ENCODE measurements around a stretch of chr7.

DNA sequence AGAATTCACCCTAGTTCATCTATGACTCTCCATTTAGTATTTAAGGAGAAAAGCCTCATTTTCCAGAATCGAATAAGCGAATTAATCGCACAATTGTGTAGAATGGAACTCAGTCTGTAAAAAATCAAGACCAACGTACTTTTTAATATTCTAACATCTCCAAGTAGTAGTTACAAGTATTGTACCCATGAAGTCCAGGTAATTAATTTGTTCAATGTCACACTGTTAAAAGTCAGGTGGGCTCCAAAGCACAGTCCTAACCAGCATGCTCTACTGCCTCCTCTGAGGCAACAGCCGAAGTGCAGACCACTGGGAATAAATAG lies 369 bp upstream of the AGBL3 start:
- CAGE, long polyA plus RNA: no peak
- RRBS: no CpG with 5 or more reads among the region's 5 CpGs

DNA sequence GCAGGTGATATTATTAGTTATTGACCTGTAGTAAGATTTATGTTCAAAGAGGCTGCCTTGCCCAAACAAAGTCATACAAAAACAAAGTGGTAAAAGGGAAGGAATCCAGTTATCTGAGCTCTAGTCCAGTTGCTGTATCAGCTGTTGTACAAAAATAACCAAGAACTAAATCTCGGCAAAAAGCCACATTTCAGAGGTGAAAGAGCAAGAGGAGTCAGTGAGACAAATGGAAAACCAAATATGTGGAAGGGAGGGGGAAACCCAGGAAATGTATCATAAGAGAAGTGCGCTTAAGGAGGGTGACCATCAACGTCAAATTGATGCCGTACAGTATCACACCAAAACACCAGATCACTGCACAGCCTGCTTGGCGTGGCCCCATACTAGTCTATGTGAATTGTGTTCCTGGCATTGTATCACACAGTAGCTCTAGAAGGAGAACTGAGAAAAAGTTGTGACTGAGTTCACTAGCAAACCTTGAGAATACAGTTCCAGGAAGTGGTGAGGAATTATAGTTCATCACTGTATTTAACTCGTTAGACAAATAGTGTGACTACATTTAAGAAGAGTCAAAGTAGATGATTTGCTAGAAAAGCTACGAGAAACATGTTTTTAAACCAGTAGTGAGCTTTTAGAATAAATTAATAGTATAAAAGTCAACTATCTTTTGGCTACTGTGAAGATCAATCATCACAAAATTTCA lies 6.5 kb downstream of the AGBL3 start:
- CAGE, long polyA plus RNA: no peak
- RRBS: no CpG with 5 or more reads among the region's 7 CpGs

DNA sequence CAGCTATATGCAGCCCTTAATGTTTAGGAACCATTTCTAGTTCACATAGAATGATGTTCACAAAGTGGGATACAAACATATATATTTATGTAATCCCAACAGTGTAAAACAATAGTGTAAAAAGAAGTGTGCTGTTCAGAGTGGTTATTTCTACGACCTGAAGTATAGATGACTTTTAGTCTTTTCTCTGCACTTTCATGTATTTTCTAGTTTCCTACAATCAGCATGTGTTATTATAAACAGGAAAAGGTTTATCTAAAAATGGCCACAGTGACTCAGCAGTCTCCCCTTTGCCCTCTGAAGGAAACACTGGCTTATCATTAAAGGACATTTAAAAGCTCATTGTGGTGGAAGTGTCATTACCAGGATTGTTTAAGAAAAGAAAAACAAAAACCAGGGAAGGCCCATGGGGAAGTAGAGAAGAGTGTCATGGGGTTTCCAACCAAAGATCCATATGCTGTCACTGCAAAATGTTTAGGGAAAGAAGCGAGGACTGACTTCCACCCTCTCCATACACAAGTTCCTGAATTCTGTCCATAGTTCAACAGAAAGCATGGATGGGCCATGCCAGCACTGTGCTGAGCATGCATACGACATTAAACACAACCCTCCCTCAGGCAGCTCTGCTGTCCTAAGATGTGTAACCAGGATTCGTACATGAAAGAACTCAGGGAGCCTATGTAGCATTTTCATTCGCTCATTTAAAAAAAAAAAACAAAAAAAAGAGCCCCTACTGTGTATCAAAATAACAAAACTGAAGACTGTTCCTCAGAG lies 10.3 kb downstream of the CYREN start:
- CAGE, long polyA plus RNA: no peak
- RRBS: no CpG with 5 or more reads among the region's 5 CpGs

GRCh38 chr7:135168764-135169520 lies 1.6 kb downstream of the CYREN start:
- CAGE, long polyA plus RNA: no peak
- RRBS: no CpG with 5 or more reads among the region's 12 CpGs

DNA sequence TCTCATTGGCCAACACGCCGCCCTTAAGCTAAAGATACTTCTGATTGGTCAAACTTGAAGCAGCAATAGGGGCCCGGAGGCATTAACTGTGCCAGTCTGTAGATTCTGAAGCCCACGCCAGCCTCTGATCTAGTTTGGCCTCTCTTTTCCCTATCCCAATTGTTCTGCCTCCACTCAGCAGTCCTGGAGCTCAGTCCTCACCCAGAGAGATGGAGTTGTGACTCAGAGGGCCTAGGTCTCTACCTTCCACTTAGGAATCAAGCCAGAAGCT lies 1.1 kb downstream of the CYREN start:
- CAGE, long polyA plus RNA: no peak
- RRBS: no CpG with 5 or more reads among the region's 4 CpGs

DNA sequence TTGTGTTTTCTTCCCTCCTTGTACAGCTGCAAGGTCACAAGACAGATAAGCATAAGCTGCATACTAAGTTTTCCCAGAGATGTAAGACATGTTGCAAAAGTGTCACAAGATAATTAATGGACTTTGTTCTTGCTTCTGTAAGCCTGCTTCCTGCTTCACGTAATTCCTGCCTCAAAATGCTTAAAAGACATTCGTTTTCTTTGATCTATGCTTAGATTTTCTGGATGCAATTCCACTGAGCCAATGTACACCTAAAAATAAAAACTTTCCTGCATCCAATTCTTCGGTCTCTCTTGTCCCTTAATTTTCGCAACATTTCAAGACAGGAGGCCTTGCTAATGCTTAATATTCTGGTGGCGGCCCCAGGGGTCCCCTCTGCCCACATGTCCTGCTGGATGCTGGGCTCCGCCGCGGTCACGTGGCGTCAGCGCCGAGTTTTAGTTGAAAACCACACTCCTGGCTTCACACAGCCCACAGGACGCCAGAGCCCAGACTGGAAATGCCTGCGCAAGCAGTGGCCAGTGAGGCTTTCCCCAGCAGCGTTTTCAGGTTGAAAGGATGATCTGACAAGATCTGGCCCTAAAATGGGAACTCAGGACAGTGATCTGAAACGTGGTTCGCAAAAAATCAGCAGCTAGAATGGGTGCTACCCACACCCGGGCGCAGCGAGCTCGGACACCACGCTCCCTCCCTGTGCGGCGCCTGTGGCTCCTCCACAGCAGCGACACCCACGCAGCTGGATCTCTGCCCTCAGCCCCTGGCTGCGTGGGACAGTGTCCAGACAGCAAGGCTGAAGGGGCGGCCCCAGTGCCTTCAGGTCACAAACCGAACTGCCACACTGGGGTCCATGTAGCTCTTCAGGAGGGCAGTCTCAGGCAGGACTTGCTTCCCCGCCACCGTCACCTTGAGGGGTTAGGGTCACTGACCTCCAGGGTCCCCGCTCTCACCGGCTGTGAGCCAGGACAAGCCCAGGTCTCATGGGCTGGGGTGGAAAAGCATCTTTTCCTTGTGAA lies 11.5 kb upstream of the CYREN start:
- CAGE, long polyA plus RNA: no peak
- RRBS: no CpG with 5 or more reads among the region's 33 CpGs

GRCh38 chr7:135188423-135189615 lies 18.3 kb upstream of the CYREN start:
- CAGE, long polyA plus RNA: no peak
- RRBS: no CpG with 5 or more reads among the region's 20 CpGs

GRCh38 chr7:135215185-135215639 lies 3.9 kb upstream of the WDR91 start:
- CAGE, long polyA plus RNA: no peak
- RRBS: no CpG with 5 or more reads among the region's 5 CpGs

DNA sequence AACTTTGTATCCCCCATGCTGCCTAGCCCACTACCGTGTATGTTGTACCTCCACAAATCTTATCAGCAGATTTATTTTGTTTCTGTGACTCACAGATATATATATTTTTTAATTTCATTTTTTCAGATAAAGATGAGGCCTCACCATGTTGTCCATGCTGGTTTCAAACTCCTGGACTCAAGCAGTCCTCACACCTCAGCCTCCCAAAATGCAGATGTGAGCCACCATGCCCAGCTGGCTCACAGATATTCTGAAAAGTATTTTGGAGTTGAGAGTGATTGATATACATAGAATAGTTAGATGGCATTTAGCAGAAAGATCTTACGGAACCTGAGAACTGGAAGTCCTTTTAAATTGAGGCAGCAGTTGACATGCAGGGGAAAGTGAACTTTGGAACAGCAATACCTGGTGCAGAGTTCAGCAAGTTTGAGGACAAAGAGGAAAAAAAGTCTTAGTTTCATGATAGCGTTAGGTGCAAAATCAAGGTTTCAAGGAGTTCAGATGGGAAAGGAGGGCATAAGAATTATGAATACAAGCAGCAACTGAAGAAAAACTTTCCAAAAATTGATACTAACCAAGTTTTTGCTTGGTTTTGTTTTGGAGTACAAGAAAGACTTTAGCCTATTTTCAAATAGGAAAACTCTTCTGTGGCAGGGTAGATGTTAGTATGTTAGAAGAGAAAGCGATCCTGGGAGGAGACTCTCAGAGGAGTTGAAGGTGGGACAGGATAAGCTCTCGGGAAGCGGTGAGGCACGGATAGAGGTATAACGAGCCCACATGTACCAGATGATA lies 28.1 kb upstream of the STMP1 start:
- CAGE, long polyA plus RNA: no peak
- RRBS: no CpG with 5 or more reads among the region's 8 CpGs

DNA sequence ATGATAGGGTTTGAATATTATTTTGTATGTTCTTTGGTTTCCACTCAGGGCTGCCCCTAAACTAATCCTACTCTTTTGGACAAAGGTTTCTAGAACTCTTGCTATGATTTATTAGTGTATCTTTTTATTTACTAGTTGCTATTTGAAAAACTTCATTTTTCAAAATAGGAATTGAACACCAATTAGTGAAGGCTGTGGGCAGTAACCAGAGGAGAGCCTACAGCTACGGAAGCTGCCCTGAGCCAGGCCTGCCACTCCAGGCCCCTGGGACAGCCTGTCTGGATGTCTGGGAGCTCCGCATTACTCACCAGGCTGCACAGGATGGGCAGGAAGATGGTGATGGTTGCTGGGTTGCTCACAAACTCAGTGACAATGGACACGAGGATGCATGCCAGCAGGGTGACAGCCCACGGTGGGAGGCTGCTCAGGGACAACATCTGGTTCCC lies 22.9 kb downstream of the STMP1 start:
- CAGE, long polyA plus RNA: no peak
- RRBS: no CpG with 5 or more reads among the region's 4 CpGs

GRCh38 chr7:135977700-135977843 lies 413 bp upstream of the MTPN start:
- CAGE, long polyA plus RNA: no peak
- RRBS: no CpG with 5 or more reads among the region's 3 CpGs

DNA sequence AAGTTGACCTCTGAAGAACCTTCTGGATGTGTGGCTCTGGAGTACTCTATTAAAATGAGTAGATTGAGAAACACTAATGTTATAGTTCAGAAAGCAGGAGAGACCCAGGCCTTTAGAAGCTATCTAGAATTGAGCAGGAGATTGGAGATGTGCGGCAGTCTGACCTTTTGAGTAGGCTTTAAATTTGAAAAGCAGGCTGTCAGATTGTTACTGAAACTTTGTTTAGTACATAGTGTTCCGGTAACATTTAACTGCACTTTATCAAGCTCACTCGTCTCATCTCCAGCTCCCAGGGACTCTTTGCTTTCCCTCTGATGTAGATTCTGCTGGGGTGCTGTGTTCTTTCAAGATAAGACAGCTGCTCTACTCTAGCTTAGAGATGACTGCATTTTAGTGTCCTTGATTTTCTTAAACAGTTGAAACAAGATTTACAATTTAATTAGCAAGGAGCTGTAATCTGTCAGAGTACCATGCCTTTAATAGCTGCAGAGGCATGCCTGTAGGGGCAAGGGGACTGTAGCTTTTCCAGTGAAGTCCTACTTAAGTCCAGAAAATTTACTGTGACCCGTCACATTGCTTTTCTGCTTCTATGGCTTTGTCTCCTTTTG lies 56.3 kb upstream of the MTPN start:
- CAGE, long polyA plus RNA: no peak
- RRBS: no CpG with 5 or more reads among the region's 4 CpGs

GRCh38 chr7:137579902-137580158 lies 236.3 kb upstream of the PTN start:
- CAGE, long polyA plus RNA: no peak
- RRBS: no CpG with 5 or more reads among the region's 1 CpG

DNA sequence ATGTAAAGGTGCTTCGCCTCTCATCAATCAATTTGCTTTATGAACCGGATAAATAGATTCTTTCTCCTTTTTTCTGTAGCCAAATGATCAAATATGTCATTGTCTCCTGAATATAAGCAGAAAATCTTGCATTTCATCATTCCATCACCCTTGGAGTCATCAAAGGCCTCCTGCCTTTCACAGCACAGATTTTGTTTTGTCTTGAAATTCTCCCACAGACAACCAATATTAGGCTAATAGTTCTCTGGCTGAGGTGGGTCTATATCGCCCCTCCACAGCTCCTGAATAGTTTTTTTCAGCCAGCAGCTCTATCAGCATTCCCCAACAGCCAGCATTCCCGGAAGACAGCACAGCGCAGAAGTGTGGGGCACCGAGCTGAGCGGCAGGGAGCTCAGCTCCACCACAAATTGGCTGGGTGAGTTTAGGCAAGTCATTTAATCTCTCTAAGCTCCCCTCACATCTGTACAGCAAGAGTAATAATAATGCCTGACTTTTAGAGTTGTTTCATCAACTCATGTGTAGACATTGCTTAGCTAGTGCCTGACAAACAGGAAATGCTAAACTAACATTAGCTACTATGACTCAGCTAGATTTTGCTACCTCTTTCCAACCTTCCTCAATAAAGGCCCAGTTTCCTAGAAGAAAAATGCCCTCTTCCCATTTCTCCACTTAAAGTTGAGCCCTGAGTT lies 247.8 kb upstream of the PTN start:
- CAGE, long polyA plus RNA: no peak
- RRBS: no CpG with 5 or more reads among the region's 7 CpGs

GRCh38 chr7:137661580-137662035 lies 185.2 kb downstream of the DGKI start:
- CAGE, long polyA plus RNA: no peak
- RRBS: no CpG with 5 or more reads among the region's 5 CpGs

DNA sequence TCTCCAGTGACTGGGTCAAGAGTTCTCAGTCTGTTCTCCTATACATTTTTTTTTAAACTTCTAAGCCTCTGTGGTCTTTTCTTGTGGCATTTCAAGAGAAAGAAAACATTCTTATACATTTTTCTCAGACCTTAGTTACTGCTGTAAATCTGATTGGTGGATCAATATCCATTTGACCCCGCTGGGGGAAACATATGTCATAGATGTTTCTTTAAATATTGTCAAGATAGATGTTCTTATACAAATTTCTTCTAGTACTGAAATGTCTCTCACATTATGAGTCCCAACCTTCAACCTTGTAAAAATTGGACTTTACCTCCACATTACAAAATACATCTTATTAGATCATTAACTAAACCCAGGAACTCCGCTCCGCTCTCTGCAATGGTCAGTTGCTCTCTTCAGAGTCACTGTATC lies 8.6 kb upstream of the AKR1D1 start:
- CAGE, long polyA plus RNA: no peak
- RRBS: no CpG with 5 or more reads among the region's 3 CpGs

DNA sequence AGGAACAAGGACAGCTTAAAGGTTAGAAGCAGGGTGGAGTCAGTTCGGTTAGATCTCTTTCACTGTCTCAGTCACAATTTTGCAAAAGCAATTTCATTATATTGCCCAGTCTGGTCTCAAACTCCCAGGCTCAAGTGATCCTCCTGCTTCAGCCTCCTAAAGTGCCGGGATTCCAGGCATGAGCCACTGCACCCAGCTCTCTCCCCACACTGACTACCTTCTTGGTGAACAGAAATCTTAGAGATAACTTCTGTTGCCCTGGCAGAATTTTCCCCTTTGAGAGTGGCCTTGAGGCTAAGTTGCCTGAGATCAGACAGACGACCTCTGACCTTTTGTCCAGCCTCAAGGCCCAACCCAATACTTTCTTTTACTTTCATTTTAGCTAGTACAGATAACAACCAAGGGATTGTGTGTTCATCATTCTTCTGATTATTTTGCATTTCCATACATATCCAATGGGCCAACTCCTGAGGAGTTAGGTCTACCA lies 146.1 kb upstream of the TRIM24 start:
- CAGE, long polyA plus RNA: no peak
- RRBS: no CpG with 5 or more reads among the region's 3 CpGs

GRCh38 chr7:138545633-138546653 lies 85.9 kb downstream of the TRIM24 start:
- CAGE, long polyA plus RNA: no peak
- RRBS: no CpG with 5 or more reads among the region's 5 CpGs

DNA sequence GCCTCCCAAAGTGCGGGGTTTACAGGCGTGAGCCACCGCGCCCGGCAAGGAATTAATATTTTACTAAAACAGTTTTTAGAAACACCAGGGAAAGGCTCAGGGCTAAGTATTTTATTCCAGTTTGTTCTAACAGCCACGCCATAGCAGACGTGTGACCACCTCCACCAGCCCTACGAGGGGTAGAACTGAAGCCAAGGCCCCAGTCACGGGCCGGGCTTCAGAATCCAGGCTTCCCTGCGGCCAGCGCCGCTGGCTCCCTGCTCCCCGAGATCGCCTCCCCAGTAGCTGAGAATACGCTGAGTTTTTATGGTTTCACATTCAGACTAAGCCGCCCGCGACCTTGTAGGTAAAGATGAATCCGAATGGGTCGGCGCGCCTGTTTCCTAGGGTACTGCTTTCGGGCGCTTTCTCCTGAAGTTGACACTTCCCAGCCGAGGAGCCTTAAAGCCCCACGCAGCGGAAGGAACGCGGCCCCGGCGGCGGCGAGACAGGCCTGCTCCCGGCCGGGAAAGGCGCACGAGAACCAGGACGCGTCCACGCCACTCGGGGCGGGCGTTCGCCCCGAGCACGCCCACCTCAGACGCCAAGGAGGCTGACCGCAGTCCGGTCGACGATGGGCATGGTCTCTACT lies 645 bp upstream of the LUC7L2 start:
- CAGE, long polyA plus RNA: no peak
- RRBS: 4% methylated on average over 9 of the region's 52 CpGs

GRCh38 chr7:139422075-139423313 lies 61.0 kb downstream of the KLRG2 start:
- CAGE, long polyA plus RNA: no peak
- RRBS: no CpG with 5 or more reads among the region's 13 CpGs

All from AG04450 (cell line).